AG04450 (cell line): Measurements from ENCODE around the gene TBCA.

- CAGE, long polyA plus RNA, result no peak
Measured at GRCh38 chr5:75614669-75615283, 3.5 kb downstream of the ANKDD1B start.

DNA sequence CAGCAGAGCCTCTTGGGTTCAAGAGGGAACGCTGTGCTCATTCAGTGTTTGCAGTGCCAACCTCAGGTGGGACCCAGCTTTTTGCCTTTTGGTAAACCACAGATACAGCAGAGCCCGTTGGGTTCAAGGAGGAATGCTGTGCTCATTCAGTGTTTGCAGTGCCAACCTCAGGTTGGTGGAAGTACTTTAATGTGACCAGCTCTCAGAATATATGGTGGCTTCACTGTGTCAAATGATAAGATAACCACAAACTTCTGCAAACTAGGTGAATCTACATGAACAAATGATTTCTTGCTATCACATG, 1.7 kb downstream of the IQGAP2 start:
- CAGE, long polyA plus RNA, result no peak
- RRBS, result no CpG with 5 or more reads among the region's 2 CpGs

GRCh38 chr5:76426517-76426962, 23.5 kb downstream of the IQGAP2 start:
- CAGE, long polyA plus RNA, result no peak
- RRBS, result no CpG with 5 or more reads among the region's 6 CpGs

- CAGE, long polyA plus RNA, result no peak
- RRBS, result no CpG with 5 or more reads among the region's 1 CpG
Measured at GRCh38 chr5:76654728-76655144, 31.5 kb upstream of the F2RL2 start.

GRCh38 chr5:76657710-76658727, 34.8 kb upstream of the F2RL2 start:
- CAGE, long polyA plus RNA, result no peak
- RRBS, result no CpG with 5 or more reads among the region's 9 CpGs

- CAGE, long polyA plus RNA, result start-site peak on the minus strand at chr5:76733209-76733287, 20 and 6 reads in 2 replicates
- RRBS, result no CpG with 5 or more reads among the region's 20 CpGs
Measured at GRCh38 chr5:76732904-76733982, 17.3 kb downstream of the F2R start.

DNA sequence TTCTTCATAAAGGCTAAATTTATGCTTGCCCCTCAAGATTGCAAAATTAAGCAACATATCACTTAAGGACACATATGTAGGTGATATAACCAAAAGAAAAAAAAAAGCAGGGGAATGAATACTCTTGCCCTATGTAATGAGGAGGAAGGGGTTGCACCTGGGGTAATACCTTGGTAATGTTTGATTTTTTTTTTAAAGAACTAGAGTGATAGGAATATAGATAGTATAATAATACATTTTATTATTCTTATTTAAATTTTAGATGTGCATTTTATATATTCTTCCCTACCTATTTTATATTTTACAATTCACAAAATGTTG, 15.7 kb upstream of the CRHBP start:
- CAGE, long polyA plus RNA, result no peak

GRCh38 chr5:77046241-77046651, 16.0 kb downstream of the AGGF1 start:
- CAGE, long polyA plus RNA, result no peak
- RRBS, result no CpG with 5 or more reads among the region's 5 CpGs

DNA sequence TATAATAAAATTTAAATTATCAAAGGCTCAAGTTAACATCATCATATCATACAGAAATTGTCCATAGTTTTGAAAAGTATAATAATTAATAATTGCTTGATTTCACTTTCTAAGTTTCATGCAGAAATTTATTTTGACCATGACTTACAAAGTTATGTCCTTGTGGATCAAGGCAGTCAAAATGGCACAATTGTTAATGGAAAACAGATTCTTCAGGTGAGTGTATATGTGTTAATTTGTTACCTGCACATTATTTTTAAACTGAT, 22.3 kb downstream of the AGGF1 start:
- CAGE, long polyA plus RNA, result no peak

DNA sequence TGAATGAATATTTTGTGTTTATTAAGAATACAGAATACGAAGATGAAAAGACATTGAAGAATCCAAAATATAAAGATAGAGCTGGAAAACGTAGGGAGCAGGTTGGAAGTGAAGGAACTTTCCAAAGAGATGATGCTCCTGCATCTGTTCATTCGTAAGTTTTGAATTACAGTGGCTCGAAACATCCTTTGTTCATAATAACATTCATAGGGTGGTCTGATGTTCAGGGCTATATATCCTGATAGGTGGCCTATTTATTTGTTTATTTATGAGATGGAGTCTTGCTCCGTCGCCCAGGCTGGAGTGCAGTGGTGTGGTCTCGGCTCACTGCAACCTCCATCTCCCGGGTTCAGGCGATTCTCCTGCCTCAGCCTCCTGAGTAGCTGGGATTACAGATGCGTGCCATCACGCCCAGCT, 27.5 kb downstream of the ZBED3 start:
- CAGE, long polyA plus RNA, result no peak
- RRBS, result no CpG with 5 or more reads among the region's 11 CpGs

GRCh38 chr5:77061452-77062015, 25.6 kb downstream of the ZBED3 start:
- CAGE, long polyA plus RNA, result no peak
- RRBS, result no CpG with 5 or more reads among the region's 6 CpGs

DNA sequence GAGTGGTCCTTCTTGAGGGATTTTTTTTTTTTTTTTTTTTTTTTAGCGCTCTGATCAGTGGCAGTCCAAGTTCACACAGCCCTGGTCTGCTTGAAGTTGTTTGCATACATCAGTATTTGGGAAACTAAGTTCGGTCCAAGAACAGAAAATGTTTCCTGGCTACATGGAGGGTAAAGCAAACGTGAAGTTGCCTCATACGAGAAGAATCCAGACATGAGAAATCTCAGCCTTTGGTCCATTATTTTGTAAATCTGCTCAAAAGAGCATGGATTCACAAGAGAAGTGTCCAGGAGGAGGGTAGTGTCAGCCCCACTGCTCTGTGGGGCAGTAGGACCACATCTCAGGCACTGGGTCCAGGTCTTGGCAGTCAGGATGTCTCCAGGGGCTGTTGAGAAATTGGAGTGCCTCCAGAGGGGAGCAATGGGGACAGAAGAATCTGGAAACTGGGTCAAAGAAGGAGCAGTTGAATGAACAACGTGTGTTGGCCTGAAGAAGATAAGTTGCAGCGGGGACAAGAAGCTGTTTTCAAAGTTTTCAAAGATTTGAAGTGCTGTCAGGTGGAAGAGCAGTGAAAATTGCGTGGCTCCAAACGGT, 56.9 kb upstream of the ZBED3 start:
- CAGE, long polyA plus RNA, result no peak
- RRBS, result no CpG with 5 or more reads among the region's 8 CpGs

- CAGE, long polyA plus RNA, result no peak
- RRBS, result no CpG with 5 or more reads among the region's 37 CpGs
Measured at GRCh38 chr5:77211158-77211849, 824 bp downstream of the PDE8B start.

DNA sequence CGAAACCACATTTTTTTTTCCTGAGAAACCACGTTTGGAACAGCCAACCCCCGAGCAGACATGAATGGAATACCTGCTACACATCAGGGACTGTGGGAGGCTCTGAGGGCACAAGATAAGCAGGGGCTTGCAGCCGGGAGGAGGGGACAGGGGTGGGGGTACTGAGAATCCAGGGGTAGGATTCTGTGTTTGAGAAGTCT, 133.2 kb downstream of the WDR41 start:
- CAGE, long polyA plus RNA, result no peak
- RRBS, result no CpG with 5 or more reads among the region's 4 CpGs

- CAGE, long polyA plus RNA, result no peak
- RRBS, result no CpG with 5 or more reads among the region's 14 CpGs
Measured at GRCh38 chr5:77760845-77761106, 15.4 kb downstream of the TBCA start.

DNA sequence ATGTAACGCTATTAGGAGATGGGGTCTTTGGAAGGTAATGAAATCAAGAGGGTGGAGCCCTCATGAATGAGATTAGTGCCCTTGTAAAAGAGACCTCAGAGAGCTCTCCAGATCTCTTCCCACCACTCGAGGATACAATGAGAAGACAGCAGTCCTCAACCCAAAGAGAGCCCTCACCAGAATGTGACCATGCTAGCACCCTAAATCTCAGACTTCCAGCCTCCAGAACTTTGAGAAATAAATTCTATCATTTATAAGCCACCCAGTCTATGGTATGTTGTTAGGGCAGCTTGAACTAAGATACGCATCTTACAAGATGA, 12.7 kb downstream of the TBCA start:
- CAGE, long polyA plus RNA, result no peak
- RRBS, result no CpG with 5 or more reads among the region's 3 CpGs

DNA sequence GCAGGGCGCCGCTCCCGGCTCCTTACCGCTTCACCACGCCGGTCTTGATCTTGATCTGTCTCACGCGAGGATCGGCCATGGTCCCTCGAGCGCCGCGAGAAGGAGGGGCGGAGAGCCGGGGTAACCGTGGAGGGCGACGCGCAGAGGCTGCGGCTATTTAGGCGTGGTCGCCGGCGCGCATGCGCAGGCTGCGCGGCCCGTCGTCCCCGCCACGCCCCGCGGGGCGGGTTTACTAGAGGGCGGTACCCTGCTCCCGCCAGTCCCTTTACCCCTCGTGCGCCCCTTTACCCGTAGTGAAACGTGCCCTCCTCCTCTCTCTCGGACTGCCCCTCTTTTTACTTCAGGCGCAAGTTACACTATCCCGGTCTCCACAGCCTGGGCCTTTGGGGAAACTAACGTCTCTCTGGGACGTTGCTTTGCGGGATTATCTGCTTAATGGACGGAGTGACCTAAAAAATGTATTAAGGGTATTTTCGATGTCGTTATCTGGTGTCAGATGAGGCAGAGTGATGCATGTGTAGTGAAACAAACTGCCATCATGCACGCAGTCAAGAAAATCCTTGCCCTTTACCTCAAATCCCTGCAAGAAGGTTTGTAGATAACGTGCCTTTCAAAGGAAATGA, at the start of gene TBCA:
TSS of gene TBCA (minus strand) at position 161 of the 623 bp plus-strand sequence.
- CAGE, long polyA plus RNA, result start-site peak on the minus strand centred at position 93 of the sequence, 126 bp wide, 986 and 902 reads in 2 replicates
- RRBS, result 2% methylated on average over 9 of the region's 52 CpGs

DNA sequence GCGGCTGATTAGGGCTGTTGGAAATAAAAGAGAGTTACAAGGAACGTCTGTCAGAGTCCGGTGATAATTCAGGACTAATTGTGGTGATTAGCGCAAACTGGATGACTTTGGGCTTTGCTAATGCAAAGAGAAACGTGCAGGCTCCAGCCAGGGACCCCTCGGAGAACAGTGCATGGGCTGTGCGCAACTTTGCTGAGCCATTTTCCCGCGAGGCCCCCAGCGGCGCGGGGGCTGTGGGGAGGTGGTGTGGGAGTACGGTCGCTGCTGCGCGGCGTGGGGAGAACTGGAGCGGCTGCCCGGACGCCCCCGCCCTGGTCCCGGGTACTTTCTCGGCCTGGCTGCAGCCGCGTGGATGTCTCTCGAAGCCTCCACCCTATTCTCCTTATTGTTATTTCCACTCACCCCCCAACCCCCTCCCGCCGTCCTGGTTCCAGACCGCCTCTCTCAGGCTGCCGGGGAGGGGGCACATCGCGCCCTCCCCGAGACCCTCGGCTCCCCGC, 68.4 kb upstream of the TBCA start:
- CAGE, long polyA plus RNA, result no peak
- RRBS, result 4% methylated on average over 4 of the region's 35 CpGs

- CAGE, long polyA plus RNA, result no peak
- RRBS, result 5% methylated on average over 32 of the region's 97 CpGs
Measured at GRCh38 chr5:77851144-77852268, 75.4 kb upstream of the TBCA start.

DNA sequence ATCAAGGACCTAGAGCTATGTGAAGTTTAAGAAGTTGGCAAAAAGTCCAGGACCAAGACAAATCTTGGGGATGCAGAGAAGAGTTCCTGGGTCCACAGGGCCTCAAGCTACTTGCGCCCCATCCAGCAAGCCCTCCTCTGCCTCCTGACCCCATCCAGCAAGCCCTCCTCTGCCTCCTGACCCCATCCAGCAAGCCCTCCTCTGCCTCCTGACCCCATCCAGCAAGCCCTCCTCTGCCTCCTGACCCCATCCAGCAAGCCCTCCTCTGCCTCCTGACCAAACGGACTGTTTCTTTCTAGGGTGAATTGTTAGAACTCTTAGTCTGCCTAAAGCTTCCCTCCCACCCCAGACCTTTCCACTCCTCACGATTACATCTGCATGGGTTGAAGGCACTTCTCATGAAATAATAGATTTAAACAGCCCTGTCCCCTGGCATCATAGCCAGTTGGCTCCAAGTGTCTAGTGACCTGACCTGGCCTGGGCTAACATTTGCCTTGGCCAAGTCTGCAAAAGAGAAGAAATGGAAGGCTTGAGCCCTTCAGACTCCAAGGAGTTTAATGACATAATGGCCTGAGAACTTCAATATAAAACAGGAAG, 218.5 kb upstream of the TBCA start:
- CAGE, long polyA plus RNA, result no peak
- RRBS, result no CpG with 5 or more reads among the region's 3 CpGs